Left colon (tissue), 1 donor: ENCODE measurements around the genes RAP2B and DHX36.

DNA sequence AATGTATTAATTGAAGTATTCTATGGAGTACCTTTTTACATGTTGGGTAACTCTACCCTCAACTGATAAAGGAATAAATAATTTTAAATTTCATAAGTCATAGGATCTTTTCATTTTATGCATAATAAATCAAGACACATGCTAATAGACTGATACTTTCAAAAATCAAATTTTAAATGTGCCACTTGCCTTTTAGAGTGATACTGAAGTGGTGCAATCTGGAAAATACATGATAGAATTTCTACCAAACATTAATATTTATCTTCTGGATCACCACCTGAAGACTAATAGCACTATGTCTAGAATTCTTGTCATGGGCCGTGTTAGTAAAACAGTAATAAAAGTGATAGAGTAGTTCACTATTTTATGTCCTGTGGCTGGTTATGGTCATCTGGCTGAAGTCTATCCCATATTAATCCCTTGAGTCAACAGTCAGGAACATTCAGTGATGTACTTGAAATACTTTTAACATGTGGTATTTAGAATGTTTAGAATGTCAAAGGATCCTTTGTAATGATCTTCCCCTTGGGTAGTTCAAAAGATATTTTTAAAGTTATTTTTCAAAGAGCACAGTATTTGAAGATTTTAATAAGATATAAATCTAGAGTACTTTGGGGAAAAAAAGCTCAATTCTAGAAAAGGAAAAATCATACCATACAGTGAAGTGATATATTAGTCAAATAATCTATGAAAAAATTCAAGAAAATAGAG lies 116.9 kb downstream of the MBNL1 start:
- PRO-cap, result no peak

GRCh38 chr3:152398453-152399256 lies 129.9 kb downstream of the MBNL1 start:
- PRO-cap, result no peak

- PRO-cap, result no peak
These were observed 196.1 kb downstream of the MBNL1 start for GRCh38 chr3:152464679-152465426.

- PRO-cap, result no peak
These were observed 213.8 kb upstream of the P2RY1 start for GRCh38 chr3:152621082-152621614.

DNA sequence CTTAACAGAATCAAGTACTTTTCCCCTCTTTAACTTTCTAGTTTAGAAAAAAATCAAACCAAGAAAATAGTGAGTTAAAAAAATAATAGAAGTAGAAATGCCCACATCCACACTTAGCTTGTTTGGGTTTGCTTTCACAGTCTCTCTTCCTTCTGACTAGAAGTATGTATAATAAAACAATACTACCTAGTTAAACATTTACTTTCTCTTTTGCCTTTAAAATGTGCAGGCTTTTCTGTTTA lies 1.9 kb downstream of the P2RY1 start:
- PRO-cap, result unidirectional peak, minus-strand start at position 146 of the sequence

- PRO-cap, result bidirectional peak, plus-strand start at chr3:153161436, minus-strand start at chr3:153161213
These were observed 696 bp upstream of the RAP2B start for GRCh38 chr3:153161300-153161760.

GRCh38 chr3:153162134-153163064 lies at the start of gene RAP2B:
Gene RAP2B, plus strand, starts transcription at chr3:153162226.
- PRO-cap, result bidirectional peak, plus-strand start at chr3:153162229, minus-strand start at chr3:153162010; unidirectional peak, plus-strand start at chr3:153162416

DNA sequence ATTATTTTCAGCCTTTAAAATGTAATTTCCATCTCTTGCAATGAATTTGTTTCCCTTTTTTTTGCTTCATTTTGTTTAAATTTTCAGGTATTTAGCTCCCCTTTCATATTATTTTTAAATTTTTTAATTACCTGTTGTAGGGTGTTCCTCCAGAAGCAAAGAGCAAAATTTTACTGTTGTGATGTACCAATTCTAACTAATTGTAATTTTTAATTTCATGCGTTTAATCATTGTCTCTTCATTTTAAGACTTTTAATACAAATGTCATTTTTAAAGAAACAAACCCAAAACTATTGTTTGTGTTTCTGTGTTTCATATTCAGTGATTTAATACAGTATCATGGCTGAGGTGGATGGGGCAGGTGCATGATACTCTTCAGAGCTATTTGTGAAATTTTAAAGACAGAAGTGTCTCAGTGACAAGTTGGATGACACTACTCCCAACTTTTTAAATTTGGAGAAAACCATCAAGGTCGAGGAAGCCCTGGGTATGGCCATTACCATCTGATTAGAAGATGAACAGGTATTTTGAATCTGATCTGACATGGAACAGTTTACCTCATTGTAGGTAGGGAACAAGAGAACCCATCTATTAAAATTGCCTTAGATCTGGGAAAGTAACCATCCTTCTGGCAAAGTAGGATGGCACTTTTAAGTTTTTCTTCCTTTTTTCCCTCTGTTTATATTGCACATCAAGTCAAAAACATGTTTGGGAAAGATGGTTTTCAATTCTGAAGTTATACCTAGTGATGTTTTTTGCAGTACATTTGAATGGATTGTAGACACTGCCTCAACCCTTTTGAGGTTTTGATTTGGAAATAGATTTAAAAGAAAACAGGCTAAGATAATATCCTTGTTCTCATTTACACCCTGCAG lies 2.7 kb downstream of the RAP2B start:
- PRO-cap, result no peak

DNA sequence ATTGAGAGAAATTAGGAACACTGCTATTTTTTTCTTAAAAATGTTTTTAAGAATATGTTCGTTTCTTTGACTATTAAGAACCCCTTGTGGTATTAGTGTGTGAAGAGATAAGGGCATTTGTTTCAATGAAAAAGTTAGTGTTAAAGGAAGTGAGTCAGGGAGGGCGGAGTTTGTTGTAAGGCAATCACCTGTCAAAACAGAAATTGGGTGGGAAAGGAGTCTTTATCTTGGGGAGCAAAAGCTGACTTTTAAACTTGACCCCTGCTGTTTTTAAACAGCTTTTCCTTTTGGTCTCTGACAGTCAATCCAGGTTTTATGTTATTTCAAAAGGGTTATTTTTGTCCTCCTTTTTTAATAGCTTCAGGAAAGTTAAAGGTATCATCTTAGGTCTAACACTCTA lies 4.2 kb downstream of the RAP2B start:
- PRO-cap, result no peak

- PRO-cap, result no peak
These were observed 4.8 kb downstream of the RAP2B start for GRCh38 chr3:153166661-153167446.

DNA sequence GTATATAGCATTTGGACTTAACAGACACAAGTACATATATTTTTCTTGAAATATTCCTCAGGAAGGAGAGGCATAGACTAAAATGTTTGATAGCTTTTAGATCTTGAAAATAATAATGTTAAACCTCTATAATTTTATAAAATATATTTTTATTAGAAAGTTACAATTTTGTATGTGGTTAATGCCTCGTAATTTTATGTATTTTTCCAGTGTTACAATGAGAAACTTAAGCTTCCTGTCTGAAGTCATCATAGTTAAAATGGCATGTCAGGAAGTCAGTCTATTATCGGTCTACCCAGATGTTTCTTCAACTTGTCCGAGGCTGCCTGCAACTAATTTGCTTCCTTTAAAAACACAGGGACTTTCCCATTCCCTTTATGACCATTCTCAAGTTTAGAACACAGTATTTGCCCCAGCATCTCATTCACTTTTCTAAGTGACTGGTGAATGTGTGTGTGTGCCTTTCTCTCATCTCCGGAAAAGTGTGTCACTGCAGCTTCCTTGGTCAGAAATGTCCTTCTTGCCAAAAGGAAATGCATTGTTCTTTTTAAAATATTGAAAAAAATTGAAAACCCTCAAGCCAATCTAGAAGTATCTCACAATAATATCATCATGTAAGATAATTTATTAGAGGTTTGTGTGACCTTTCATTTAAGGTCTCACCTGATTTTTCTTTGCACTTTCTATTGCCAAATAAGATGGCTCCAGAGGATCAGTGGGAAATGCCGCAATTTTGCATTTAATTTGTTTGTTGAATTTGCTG lies 466.6 kb downstream of the RAP2B start:
- PRO-cap, result no peak

DNA sequence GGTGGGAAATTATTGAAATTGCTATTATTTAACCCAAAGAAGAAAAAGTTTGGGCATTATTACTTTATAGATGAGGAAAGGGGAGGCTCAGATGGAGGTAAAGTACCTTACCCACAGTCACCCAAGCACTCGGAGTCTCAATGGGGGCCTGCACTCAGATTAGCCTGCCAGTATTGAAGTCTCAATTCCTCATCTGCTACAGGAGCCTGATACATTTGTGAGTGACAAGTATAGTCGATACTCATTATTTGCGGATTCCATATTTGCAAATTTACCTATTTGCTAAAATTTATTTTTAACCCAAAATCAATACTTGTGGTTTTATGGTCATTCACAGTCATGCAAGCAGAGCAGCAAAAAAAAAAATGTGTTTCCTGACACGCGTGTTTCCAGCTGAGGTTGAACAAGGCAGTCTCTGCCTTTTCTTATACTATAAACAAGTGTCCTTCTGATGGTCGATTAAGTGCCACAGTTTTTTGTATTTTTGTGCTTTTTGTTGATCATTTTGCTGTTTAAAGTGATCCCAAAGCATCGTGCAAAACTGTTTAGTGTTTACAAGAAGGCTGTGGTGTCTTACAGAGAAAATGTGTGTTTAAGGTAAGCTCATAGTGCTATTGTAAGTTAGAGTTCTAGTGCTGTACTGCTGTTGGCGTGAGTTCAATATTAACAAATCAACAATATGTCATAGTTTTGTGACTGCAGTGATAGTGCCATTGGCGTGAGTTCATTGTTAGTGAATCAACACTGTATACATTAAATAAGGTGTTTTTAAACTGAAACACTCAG lies 48.0 kb downstream of the ARHGEF26 start:
- PRO-cap, result no peak

DNA sequence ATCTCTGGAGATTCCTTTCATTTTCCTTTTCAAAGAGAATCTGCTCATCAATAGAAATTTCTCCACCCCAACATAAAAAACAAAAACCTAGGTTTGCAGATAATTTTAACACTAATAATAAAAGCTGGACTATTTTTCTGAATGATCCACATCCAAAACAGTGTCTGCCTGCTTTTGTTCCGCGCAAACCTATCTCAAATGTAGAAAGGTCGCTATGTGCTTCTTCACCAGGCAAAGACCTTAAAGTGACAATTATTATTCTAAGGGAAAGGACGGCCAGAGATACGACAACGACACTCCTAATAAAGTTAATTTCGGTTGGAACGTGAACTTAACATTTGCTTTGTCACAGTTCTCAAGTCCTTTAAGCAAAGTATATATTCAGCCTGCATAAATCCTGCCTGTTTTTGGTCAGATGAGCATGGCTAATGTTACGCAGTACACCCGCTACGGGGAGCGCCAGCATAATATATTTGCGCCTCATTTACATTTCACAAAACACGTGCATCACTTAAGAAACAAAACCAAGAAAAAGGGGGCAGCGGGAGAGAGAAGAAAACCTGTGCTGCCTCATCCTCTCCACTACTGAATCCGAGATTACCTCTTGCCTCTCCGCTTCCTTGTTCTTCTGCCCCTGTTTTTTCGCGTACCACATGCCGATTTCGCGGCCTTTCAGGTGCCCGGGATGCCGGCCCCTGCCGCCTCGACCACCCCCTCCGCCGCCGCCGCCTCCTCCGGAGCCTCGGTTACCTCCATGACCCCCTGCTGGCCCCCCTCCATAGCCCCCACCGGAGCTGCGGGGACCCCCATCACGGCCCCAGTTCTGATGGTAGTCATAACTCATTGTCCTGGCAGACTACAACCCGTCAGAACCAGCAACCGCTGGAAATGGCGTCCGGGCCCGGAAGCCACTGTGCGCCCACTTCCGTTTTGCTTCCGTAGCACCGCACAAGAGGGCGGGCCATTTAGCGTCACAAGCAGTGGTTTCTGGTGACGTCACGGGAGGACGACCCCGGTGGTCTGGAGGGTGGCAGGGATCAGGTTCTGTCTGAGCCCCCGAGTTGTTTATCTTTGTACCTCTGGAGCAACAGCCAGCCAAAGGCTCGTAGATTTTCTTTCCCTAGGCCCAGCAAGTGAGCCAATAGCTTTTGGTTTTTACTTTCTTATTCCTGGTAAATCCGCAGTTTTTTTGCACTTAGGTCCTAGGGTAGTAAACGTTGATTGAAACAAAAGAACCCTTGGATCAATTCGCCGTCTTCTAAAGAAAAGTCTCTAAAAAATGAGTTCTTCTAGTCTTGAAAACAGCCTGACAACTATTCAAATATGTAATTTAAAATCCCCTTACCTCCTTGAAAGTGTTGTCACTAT lies at the start of gene DHX36:
Gene DHX36, minus strand, starts transcription at position 915 of the 1,368 bp plus-strand sequence.
- PRO-cap, result bidirectional peak, plus-strand start at position 670 of the sequence, minus-strand start at position 628 of the sequence; bidirectional peak, plus-strand start at position 1,003 of the sequence, minus-strand start at position 890 of the sequence

DNA sequence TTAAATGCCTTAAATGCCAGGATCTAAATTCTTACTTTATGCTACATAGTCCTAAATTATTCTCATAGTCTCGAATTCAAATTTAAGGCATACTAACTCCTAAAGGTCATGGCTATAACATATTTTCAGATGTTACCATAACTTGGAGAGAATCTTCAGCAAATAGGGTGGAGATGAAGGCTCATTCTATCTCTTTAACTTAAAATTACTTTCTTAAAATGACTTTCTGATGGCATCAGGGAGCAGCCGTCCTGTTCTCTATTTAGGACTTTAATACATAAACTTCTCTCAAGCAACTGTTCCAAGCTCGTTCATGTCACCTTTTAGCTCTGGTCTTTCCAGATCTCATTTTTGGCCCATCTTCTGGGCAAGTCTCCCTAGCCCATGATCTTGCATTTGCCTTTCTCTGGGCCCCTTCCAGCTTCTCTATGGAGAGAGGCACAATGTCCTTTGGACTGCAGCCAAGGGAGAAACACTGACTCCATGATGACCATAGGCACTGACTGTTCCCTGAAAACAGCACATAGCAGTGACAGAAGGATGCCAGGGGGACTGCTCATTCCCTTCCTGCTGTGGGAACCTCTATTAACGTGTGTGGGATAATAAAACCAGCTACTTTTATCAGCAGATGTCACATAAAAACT lies 60.4 kb downstream of the STRIT1 start:
- PRO-cap, result no peak

GRCh38 chr3:155325320-155325964 lies 32.0 kb upstream of the STRIT1 start:
- PRO-cap, result no peak

GRCh38 chr3:155571975-155572374 lies 172.9 kb downstream of the PLCH1 start:
- PRO-cap, result no peak

DNA sequence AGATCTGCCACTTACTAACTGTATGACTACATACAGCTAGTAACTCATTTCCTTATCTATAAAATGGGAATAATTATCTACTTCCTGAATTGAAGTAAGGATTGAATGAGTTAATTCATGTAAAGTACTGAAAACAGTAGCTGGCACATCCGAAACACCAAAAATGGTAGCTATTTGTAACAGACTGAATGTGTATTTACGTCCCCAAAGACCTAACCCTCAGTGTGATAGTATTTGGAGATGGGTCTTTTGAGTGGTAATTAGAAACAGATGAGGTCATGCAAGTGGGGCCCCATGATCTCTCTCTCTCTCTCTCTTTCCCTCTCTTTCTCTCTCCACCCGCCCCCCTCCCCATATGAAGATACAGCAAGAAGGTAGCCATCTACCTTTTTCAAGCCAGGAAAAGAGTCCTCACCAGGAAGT lies 146.2 kb downstream of the PLCH1 start:
- PRO-cap, result no peak

DNA sequence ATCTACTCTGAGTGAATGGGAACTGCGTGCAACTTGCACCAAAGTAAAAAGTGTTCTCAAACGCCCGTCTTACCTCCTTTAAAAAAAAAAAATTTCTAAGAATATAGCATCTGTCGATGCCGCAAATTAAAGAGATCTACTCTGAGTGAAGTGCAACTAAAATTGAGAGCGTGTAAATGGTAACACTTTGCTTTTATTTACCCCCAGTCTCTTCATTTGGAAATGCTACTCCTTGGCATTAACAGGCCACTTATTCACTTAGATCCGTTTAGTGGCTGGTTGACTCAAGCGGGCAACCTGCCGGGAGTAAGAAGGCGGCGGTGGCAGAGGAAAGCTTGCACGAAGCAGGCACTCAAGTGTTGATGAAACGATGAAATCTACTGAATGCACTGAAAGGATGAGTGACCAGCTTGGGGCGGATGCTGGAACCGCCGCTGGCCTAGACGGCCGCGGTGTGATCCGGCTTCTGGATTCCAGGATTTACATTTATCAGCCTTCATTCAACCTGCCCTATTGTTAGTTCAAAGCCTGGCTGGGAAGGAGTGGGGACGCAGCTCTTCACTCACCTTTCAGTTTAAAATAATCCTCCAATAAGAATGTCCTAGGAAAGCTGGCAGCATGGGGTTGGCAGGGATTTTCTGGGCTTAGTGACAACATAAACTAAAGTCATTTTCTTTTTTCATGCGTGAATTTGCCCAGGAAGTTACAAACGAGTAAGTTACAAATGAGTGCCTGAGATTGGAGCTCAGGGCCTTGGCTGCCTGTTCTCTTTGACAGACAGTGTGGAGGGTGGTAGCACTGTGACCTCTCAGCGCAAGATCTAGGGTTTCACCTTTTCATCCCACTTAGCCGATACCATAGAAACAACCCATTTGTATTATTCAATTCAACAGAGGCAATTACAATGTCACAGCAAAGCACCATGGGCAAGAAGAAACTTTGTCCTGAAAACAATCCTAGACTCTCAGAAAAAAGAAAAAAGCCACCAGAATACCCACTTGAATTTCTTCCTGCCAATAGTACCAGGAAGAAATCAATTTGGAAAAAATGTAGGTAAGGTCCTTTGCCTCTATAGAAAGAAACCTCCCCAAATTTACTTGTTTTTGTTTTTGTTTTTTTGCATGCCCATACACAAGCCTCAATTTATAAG lies 1.1 kb upstream of the PLCH1 start:
- PRO-cap, result unidirectional peak, plus-strand start at position 524 of the sequence

DNA sequence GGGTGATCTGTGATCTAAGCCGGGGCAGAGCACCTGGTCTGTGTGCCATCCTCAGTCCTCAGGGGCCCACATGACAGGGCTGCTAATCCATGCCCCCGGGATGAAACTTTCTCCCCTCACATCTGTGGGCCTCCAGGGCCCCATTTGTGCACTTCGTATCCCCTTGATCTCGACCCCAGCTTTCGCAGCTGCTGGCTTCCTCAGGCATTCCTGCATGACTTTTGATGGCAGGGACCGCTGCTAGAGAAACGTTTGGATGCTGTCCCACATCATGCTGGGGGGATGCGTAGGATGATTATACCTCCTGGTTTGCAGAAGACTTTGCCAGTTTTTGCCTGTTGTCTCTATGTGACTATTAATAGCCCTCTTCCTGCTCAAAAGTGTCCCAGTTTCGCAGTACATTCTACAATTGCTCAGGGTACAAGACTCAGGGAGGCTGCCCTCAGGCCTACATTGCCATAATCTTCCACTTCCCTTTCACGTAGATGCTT lies 10.4 kb upstream of the KCNAB1 start:
- PRO-cap, result no peak

DNA sequence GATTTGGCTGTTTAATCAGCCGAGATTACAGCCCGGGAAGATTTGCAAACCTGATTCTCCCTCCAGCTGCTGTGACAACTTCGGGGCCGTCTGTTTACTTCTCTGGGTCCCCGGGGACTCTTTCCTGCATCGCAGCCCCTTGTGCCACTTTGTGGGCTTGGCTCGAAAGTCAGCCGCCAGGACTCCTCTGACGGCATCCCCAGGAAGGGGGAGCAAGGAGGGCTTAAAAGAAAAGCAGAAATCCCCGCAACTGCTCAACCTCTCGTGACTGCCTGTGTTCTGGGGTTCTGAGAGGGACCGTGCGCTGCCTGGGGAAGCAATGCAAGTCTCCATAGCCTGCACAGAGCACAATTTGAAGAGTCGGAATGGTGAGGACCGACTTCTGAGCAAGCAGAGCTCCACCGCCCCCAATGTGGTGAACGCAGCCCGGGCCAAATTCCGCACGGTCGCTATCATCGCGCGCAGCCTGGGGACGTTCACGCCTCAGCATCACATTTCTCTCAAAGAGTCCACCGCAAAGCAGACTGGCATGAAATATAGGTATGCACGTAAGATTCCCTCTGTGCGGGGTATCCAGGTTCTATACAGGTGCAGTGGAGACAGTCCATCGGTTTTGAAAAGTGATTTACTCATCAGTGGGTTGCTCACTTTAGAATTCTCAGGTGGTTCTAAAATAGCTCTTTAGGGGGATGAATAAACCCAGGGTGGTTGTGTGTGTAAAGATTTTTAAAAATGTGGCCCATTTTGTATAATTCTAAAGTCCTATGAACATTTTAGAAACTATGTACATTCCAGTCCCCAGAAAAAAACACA lies 171.4 kb downstream of the KCNAB1 start:
- PRO-cap, result no peak